Measurements from ENCODE around the gene TEKT3.

DNA sequence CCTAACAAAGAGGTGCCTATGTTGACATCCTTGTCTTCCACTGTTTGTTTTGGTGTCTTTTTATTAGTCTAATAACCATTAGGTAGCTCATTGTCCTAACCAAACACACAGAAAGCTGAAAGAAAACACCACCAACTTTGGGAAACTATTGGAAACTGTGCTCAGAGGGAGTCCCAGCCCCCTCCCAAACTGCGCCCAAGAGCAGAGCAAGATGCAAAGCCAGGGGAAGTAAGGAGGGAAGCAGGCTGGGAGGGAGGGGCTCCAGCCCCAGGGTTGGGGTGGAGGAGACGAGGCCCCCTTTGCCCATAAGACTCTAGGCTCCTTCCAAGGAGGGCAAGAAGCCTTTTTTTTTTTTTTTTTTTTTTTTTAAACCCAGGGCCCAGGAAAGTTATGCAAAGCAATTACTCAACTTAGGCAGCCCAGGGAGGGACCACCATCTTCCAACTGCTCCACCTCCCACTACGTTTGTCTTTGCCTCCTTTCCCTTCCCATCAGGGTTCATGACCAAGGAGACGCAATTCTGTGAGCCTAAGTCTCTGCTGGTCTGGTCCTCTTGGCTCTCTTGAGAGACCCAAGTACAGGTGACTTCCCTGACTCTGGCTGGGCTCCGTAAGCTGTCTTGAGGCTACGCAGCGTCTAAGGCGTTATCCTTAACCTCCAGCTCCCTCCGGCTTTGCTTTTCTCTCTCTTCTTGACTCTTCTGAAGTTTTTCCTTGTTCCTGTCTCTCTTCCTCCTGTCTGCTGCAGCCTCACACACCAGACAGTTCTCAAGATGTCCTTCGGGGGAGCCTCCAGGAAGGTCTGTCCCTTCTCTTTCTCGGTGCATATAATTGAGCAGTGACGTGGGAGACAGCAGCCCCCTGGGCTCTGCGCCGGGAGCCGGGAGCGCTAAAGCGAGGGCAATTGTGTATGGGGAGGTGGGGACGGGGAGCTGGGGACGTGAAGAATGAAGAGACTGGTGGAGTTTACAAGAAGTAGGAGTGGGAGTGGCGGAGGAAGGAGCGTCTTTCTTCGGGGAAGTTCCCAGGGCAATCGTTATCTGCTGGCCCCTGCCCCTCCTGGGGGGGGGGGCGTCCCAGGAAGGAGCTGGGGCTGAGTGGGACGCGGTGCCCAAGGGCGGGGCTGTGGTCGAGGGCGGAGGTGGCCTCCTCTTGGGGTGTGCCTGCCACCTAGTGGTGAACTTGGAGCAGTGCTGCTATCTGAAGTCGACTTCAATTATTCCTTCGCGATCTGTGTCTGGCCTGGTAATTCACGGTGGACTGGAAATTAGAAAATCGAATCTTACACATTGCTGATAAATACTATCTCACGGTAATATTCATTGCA lies 6.7 kb upstream of the PIRT start:
- RRBS = no CpG with 5 or more reads among the region's 35 CpGs

DNA sequence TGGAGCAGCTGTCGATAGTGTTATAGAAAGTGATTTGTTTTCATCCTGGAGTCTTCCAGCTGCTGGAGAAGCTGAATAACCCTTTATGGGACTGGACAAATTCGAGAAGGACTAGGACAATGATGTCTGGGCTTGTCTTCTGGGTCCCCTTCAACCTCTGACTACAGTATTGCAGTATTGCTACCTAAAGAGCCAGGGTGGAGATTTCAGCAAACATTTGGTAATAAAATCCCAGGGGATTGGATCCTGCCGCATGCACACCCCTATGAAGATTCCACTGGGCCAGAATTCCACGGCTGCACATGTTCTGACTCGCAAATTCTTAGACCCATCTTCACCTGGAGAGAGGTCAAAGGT lies 93.5 kb upstream of the PIRT start:
- RRBS = no CpG with 5 or more reads among the region's 5 CpGs

GRCh38 chr17:11240010-11240881 lies 767 bp upstream of the SHISA6 start:
- RRBS = under 1% methylated on average over 40 of the region's 100 CpGs

- RRBS = no CpG with 5 or more reads among the region's 10 CpGs
Observed at GRCh38 chr17:11608200-11608893, 10.1 kb downstream of the DNAH9 start.

GRCh38 chr17:11619198-11619723 lies 21.0 kb downstream of the DNAH9 start:
- RRBS = no CpG with 5 or more reads among the region's 4 CpGs

DNA sequence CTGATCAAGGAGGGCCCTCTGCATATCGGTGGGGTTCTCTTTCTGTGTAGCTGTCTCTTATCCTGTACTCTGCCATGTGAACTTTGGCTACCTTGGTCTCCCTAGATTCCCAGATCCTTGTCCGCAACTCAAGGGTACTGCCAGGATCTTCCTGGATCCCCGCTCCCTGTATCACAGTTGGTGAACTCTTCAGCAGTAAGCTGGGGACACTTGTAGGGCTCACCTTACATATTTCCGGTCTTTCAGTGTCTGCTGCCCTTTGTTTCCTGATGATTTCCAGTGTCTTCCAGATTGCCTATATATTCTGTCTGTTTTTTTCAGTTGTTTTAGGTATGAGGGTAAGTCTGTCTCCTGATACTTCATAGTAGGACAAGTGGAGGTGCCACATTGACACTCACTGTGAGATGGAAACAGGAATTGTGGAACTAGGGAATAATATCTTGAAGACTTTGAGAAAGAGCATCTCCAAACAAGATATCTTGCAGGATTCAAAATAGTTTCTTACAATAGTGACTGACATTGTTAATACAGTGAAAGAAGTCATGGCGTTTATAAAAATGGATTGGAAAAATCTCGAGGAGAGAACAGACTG lies 54.1 kb downstream of the MAP2K4 start:
- RRBS = no CpG with 5 or more reads among the region's 6 CpGs

DNA sequence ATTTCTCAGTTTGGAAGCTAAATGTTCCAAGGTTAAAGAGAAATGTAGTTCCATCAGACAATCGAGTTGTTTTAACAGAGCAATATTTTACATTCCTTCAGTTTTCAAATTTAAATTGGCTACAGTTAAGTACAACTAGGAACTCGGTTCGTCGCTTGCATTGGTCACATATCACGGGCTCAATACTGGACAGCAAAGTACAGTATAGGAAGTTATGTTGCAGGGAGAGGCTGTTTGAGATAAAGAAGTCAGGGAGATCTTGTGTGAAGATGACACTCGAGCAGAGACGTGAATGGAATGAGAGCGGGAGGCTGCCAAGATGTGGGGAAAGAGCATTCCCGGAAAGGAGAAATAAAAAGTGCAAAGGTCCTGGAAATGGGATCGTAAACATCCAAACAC lies 43.1 kb upstream of the MYOCD start:
- RRBS = no CpG with 5 or more reads among the region's 10 CpGs

GRCh38 chr17:12666362-12667142 lies 862 bp downstream of the MYOCD start:
- RRBS = no CpG with 5 or more reads among the region's 13 CpGs

DNA sequence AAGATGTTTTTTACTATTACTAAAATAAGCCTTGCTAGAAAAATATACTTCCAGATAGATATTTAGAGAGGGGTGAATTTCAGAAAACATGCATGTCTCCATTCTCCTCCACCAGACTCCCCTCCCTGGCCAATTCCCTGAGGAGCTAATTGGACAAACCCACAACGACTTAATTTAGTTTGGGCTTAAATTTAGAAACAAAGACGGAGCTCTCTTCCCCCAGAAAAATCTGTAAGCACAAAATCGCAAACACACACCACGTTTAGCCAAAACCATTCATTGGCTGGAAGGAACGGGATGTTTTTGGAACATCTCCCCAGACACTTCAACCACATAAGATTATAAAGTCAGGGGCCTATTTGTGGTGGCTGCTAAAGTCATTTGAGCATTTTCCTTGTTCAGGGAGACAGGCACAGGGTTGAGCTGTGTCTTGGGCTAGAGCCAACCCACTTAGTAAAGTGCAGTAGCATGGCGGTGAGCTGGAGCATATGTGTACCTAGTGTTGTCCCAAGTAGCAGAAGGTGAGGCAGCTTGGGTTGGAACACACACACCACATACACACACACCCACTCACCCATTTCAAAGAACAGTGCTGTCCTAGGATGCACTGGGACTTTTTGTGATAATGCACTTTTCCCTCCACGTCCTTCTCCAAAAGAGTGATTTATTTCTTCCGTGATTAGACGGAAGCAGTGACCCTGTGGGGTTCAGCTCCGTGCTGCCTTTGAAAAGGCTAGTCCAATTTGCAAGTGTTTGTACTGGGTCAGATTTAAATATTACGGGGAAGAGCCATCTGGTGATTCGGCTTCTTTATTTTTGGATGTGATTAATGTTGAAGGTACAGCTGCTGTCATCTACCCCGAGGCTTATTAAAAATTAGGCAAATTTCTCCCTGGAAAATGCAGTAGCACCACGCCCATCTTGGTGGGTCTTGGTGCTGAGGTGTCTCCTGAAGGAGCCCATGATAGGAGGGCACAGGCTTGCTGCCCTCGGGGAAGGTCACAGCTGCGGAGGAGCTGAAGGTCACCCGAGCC lies 32.2 kb downstream of the ELAC2 start:
- RRBS = no CpG with 5 or more reads among the region's 17 CpGs

GRCh38 chr17:13562192-13562640 lies 39.5 kb downstream of the HS3ST3A1 start:
- RRBS = no CpG with 5 or more reads among the region's 11 CpGs

DNA sequence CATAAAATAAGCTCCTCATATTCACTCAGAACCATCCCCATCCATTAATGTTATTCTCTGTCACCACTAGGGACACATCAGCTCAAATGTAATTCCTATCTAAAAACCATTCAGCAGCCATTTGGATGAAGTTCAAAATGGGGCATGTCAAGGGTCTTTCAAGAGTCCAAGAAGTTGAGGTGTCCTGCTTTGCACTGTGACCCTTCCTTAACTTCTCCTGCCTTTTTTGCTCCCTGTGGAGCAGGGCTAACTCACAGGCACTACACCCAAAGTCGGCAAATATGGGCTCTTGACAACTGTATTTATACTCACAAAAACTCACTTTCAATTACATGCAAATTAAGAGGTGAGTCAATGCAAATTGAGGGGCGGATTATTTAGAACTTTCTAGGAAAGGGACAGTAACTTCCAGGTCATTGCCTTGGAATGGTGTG lies 128.3 kb upstream of the COX10 start:
- RRBS = no CpG with 5 or more reads among the region's 2 CpGs

- RRBS = no CpG with 5 or more reads among the region's 7 CpGs
Observed at GRCh38 chr17:14201573-14202218, 35.0 kb downstream of the CDRT15 start.

DNA sequence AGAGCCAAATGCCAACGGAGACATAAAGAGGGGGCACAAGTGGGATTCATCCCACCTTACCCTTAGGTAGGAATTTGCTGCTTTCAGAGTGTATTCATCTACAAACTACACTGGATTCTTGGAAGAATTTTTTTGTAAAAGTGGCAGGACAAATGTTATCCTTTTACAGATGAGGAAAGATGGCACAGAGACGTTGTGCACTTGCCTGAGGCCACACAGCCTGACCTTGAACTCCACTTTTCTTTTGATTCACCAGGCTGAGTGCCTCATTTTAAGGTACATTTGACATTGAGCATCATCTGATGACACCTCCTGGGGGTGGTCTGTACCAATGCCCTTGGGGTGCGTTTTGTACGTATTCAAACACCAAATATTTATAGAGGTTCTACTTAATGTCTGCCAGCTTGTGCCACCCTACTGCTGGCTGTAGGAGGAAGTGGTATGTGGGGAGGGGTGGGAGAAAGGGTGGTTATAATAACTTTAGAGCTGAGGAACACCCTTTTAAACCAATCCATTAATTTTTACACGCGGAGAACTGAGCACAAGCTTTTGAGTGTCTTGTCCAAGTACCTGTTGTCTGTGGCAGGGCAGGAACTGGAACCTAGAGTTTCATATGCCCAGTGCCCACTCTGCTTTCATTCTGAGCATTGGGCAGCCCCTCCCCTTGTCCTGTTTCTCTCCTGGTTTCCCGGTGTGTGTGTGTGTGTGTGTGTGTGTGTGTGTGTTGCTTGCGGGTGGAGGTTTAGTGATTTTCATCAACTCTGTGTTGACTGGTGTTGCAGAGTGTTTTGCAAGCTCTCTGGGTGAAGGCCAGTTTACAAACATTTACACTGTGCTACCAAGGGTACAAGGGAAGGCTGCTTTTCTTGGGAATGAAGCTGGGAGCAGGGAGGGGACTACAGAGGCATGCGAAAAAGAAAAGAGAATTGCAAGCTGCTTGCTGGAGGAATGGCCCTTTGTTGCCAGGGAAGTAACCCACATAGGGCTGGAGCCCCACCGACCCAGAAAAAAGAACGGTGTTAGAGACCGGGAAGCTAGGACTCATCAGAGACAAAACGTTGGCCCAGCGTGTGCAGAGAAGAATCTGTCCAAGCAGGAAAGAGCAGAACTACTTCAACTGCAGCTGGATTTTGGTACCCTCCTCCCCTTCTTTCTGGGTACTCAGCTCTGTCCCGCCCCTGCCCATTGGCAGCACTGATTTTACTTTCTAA lies 29.4 kb downstream of the HS3ST3B1 start:
- RRBS = no CpG with 5 or more reads among the region's 15 CpGs

- RRBS = no CpG with 5 or more reads among the region's 17 CpGs
Observed at GRCh38 chr17:14834436-14834898, 430.7 kb downstream of the PMP22 start.

DNA sequence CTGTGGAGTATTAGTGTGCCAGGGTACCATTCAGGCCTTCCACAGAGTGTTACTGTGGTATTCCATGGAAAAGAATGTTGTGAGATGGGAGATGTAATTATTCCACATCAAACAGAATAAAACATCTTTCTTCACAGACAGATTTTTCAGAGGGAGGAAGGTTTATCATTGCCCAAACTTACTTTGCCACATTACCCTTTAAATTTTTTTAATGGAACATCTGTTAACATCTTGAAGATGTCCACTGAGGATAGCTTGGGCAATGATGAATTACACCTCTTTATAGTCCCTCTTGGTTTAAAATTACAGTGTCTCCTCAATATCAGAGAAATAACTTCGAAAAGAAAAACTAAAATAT lies 222.4 kb downstream of the PMP22 start:
- RRBS = no CpG with 5 or more reads among the region's 1 CpG

DNA sequence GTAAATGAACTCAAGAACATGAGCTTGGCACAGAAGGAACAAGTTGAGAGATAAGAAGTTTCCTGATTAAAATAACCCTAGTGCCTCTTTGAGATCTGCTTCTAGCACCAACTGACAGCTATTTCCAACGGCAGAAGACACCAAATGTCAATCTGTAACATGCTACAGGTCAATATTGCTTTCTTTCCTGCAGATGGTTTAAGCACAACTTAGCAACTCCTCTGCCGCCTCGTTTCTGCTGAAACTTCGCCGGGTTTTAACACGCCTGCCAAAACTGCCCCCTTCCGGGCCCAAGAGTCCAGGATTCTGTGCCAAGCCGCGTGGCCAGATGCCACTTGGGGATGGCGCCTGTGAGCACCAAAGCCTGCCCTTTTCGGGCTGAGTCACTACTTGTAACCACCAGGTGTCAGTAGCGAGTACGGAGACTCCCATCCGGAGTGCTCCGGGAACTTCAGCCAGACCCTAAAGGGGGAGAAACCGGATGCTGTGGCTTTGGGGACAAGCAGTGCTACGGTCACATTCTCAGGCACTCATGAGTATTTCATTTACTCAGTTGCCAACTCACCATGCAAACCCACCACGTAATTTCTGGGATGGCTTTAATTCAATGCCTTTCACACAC lies 7.9 kb downstream of the PMP22 start:
- RRBS = 0% methylated on average over 1 of the region's 18 CpGs

DNA sequence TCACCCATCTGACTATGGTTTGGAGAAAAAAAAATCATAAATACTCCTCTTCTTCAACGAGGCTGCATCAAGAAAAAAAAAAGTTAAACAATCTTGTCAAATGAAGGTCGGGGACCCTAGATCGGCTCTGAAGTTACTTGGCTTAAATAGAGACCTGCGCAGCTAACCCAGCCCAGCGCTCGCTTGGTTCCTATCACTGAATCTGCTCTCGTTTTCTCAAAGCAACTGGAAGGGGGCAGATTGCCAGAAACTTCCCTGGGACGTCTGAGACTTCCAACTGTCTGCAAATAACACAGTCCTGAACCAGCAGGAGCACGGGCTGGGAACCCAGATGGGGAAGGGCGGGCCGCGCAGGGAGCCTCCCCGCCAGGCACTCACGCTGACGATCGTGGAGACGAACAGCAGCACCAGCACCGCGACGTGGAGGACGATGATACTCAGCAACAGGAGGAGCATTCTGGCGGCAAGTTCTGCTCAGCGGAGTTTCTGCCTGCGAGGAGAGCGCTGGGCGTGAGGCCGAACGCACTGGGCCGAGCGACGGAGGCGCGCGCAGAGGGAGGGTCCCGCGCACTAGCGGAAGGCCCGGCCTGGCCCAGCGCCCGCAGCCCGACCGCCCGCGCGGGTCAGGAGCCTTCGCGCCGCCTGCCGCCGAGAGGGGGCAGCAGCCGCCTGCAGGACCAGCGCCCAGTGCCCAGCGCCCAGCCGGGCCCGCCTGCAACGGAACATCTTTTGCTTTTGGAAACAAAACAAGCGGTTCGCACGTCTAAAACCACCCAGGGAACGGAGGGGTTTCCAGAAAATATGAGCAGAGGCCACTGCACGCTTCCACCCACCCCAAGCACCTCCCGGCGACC lies 4.6 kb downstream of the PMP22 start:
- RRBS = no CpG with 5 or more reads among the region's 63 CpGs

GRCh38 chr17:15264411-15264903 lies 669 bp downstream of the PMP22 start:
- RRBS = no CpG with 5 or more reads among the region's 2 CpGs

DNA sequence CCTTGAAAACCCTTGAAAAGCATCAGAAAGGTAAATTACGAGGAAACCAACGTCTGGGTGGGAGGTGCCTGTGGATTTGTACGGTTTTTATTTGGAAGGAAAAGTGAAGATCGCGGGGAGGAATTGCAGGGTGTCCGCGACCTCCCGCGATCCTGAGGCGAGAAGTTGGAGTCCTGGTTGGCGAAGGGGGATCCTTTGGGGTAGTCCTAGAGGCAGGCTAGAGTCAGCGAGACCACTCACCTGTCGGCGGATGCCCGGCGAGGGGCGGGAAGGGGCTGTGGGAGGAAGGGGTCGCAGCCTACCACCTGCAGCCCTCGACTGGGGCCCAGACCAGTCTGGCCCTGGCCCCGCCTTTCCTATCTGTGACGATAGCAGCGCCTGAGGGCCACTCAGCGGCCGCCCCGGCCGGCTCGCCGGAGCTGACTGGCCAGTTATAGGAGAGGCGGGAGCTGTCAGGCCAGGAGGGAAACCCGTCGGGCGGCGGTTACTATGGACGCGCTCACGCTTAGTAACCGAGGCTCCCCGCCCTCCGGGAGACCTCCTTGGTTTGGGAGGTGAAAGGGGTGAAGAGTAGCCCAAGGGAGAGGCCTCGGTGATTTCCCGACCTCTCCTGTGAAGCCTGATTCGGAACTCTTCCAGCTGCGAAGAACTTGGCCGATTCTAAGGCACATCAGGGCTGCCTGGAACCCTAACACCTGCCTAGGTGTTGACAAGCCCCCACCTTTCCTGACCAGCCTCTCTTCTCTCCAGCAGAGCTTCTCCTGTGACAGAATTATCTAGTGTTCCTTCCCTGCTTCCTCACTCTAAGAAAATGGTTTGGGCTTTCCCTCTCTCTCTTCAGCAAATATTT lies at the start of gene TEKT3:
TEKT3 (minus strand) TSS at position 320 of the 850 bp plus-strand sequence.
- RRBS = 4% methylated on average over 2 of the region's 44 CpGs

DNA sequence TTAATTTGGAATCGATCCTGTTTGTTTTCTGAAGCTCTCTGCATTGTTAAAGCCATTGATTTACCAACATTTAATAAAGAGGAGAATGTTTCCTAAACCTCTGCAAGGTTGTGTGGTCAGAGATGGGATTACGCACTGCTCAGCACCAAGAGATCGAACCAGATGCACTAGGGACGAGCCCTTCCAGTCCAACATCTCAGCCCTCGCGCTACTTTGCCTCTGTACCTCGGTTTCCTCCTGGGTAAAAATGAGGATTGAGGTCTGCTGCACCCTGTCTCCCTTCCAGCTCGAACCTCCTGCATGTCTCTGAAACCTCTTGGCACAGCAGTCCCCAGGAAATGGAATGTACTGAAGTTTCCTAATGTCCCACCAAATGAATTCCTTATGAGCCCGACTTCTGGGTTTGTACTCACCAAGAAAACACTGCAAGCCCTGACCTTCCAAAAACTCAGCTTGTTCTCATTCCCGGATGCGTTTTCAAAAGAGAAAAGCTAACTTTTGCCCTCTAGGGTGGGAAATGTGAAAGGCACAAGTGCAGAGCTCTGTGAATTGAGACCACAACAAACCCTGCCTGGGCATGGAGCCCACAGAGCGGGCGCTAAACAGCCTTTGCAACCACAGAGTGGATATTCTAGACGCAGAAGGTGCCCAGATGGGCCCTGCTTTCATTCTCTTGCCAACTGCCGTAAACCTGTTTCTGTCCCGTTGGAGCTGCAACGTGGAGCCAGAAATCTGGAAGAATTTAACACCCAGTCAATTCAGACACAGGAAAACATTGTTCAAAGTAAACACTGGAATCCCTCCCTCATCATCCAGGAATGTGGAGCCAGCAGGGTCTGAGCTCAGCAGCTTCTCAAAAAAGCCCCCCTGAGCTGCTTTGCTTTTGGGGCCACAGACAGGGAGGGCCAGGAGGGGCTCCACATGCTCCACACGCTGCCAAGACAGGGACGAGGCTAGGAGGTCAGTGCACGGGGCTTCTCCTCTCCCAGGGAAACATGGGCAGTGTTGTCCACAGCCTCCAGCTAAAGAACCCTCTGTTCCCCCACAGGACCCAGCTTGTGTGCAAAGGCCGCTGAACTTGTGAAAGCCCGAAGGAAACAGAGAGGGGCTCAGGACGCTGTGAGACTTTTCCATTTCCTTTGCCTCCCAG lies 10.2 kb downstream of the CDRT4 start:
- RRBS = no CpG with 5 or more reads among the region's 23 CpGs